Prostate gland (tissue), 2 donors: ENCODE data around the genes CIB2 and MINAR1.

GRCh38 chr15:78034177-78035398 lies 42.9 kb downstream of the TBC1D2B start:
- PRO-cap, result no peak
- RAMPAGE, long total RNA, 2 experiments, result no peak in any of the 2 experiments

DNA sequence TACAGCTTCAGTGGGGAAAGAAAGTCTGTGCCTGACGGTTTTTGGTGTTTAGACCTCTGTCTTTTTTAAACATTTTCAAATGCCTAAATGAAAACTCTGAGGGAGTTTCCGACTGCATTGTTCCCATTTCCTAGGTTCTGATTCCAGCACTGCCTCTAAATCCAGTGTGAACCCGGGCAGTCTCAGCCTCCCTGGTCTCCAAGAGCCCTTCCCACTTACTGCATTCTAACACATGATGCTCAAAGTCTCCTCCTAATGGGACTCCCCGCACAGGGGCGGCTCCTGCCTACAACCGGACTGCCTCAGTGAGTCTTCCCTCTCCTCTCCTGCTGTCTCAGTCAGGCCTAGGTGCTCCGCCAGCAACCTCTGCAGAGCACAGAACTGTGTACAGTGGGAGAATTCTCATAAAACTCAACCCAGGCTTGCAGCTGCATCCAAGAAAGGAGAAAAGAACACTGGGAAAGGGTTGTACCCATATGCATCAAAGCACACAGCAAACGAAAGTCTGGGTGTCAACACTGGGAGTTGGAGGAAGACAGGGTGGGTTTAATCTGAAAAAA lies 28.9 kb downstream of the TBC1D2B start:
- PRO-cap, result no peak
- RAMPAGE, long total RNA, 2 experiments, result no peak in any of the 2 experiments

DNA sequence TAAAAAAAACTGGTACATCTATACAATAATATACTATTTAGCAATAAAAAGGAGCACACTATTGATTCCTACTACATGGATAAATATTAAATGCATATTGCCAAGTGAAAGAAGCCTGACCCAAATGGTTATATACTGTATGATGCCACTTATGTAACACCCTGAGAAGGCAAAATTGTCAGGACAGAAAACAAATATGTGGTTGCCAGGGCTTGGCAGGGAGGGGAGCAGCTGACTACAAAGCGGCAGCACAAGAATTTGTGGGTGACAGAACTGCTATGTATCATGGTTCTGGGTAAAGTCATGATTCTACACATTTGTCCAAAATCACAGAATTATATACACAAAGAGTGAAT lies 22.6 kb downstream of the TBC1D2B start:
- PRO-cap, result no peak
- RAMPAGE, long total RNA, 2 experiments, result no peak in any of the 2 experiments

- PRO-cap, result no peak
- RAMPAGE, long total RNA, 2 experiments, result no peak in any of the 2 experiments
Observed at GRCh38 chr15:78067117-78067911, 10.2 kb downstream of the TBC1D2B start.

- PRO-cap, result bidirectional peak, plus-strand start at chr15:78131491, minus-strand start at chr15:78131391; unidirectional peak, plus-strand start at chr15:78131491; unidirectional peak, plus-strand start at chr15:78131621
- RAMPAGE, long total RNA, 2 experiments, result no peak in any of the 2 experiments
Observed at GRCh38 chr15:78130834-78132147, at the start of gene CIB2. Gene CIB2 (minus strand): TSS chr15:78131445.

GRCh38 chr15:78454728-78455427 lies 16.9 kb downstream of the IREB2 start:
- PRO-cap, result no peak
- RAMPAGE, long total RNA, 2 experiments, result no peak in any of the 2 experiments

GRCh38 chr15:78541182-78541479 lies 887 bp downstream of the PSMA4 start:
- PRO-cap, result no peak
- RAMPAGE, long total RNA, 2 experiments, result no peak in any of the 2 experiments

GRCh38 chr15:78720100-78720619 lies 79.2 kb upstream of the CHRNB4 start:
- PRO-cap, result no peak
- RAMPAGE, long total RNA, 2 experiments, result no peak in any of the 2 experiments

DNA sequence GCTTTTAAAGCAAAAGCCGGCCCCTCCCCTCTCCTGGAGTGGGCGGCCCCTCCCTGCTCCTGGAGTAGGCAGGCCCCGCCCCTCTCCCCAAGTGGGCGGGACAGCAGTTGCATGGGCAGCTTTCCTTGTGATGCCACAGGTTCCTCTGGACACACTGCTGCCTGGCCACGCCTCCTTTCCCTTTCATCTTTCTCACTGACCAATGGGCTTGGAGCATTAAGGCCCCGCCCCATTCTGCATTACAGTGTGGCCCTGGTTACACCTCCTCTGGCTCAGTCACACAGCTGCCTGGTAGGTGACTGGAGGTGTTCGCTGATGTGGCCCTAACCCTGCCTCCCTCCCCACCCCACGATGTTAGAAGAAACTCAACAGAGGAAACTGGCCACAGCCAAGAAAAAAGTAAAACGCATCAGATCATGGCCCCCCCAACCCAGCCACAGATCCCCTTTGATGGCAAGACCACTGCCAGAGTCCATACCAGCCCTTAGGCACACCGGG lies 84.4 kb downstream of the ADAMTS7 start:
- PRO-cap, result no peak
- RAMPAGE, long total RNA, 2 experiments, result no peak in any of the 2 experiments

GRCh38 chr15:78754969-78755437 lies 56.3 kb downstream of the ADAMTS7 start:
- PRO-cap, result no peak
- RAMPAGE, long total RNA, 2 experiments, result no peak in any of the 2 experiments

DNA sequence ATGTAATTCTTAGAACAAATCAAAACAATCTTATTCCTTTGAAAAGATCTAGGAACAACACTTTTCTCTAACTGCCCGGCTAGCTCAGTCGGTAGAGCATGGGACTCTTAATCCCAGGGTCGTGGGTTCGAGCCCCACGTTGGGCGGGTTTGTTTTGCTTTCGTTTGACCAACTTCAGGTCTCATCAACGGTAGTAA lies 12.3 kb upstream of the MORF4L1 start:
- PRO-cap, result no peak
- RAMPAGE, long total RNA, 2 experiments, result no peak in any of the 2 experiments

- PRO-cap, result no peak
- RAMPAGE, long total RNA, 2 experiments, result no peak in any of the 2 experiments
Observed at GRCh38 chr15:78900391-78901033, 27.8 kb downstream of the MORF4L1 start.

DNA sequence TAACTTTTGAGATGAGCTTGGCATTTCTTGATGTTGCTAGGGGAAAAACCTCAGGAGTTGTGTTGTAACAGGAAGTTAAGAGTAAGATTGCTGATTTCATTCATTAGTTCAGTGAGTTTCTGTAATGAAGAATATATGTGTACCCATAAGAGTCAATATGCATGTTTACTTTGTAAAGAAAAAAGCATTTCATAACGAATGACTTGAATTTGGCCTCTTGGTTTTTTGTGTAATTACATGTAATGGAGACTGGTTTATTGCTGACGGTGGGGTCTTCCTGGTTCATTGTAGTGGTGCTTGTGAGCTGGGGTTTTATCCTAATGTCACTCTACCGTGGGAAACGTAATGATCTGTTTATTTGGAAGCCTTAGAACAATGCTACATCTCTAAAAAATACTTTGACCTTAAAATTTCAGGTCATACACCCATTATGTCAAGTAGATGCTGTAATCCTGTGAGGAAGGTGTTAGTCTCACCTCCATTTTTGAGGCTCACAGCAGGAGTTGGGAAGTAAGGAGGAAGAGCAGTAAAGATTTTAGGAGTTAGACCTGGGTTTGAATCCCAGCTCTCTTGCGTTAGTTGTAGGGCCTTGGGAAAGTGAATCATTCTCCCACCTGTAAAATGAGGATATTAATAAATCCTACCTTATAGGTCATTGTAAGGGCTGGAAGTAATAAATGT lies 32.3 kb downstream of the CTSH start:
- PRO-cap, result no peak
- RAMPAGE, long total RNA, 2 experiments, result no peak in any of the 2 experiments

DNA sequence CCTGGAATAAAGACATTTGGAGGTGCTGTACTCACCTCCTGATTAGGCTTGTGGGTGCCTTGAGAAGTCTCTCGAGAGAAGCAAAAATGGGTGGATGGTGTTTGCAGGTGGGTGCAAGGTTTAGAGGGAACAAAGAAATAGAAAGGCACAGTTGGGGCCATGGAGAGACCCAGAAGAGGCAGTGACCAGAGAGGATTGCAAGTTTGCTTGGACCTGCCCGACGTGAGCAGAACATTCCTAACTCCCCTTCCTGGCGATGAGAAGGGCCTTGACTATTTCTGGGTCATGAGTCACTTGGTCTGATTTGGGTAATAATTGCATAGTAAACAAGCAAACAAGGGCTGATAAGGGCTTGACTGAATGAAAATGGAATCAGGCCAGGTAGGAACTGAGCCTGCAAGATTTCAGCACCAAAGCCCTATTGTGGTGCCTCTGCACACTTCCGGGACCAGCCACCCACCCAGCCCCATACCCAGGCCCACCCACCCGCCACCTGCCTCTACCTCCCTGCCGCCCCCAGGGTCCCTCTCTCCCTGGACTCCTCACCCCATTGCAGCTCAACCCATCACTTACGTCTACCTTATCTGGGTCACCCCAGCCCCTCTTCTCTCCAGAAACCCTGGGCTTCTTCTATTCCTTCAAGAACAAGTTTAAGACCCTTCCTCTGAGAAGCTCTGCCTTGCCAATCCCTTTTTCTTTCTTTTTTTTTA lies 7.1 kb upstream of the CTSH start:
- PRO-cap, result no peak
- RAMPAGE, long total RNA, 2 experiments, result no peak in any of the 2 experiments

GRCh38 chr15:78985876-78986331 lies 41.1 kb upstream of the CTSH start:
- PRO-cap, result no peak
- RAMPAGE, long total RNA, 2 experiments, result no peak in any of the 2 experiments

DNA sequence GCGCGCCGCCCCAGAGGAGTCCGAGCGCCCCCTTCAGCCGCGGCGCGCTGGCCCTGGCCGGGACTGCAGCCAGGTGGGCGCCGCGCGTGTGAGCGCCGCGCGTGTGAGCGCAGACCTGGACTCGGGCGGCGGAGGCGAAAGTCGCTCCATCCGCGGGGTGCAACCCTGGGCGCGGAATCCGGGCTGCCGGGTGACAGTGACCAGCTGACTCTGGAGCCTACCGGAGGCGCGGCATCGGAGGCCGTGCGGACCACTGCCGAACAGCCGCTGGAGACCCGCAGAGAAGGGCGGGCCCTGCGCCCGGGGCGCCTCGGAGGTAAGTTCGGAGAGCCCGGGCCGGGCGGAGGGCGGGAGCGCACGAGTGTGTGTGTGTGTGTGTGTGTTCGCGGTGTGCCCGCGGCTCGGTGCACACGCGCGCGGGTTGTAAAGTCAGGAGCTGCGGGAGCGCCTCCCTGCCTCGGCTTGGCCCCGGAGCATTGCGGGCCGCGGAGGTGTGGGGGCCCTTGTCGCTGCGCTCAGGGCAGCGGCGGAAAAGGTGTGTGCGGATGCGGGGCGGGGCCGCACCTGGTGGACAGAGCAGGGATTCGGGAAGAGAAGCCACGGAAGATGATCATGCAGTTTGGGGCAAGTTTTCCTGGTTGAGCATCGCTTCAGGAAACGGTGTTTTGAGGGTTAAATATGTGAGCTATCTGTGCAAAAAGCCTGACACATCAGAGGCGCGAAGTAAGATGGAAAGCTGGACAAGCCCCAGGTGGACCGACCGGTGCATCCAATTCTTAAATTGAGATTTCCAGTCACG lies at the start of gene MINAR1:
TSS of gene MINAR1 (plus strand) at position 112 of the 799 bp plus-strand sequence.
- PRO-cap, result no peak
- RAMPAGE, long total RNA, 2 experiments, result no peak in any of the 2 experiments

GRCh38 chr15:79989498-79990189 lies 18.6 kb upstream of the BCL2A1 start:
- PRO-cap, result no peak
- RAMPAGE, long total RNA, 2 experiments, result no peak in any of the 2 experiments

DNA sequence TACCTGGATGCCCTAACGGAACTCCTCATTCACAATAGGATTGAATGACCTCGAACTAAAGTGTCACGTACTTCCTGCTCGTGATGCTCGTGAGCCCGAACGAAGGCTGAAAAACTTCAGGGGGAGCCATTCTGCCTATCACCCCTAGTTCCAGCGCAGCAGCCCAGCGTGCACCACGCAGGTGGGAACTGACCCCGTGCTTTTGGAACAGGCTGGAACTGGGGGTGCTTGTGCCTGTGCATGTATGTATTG lies 745 bp upstream of the ZFAND6 start:
- PRO-cap, result no peak
- RAMPAGE, long total RNA, 2 experiments, result no peak in any of the 2 experiments

- PRO-cap, result bidirectional peak, plus-strand start at chr15:80072568, minus-strand start at chr15:80072429
- RAMPAGE, long total RNA, 2 experiments, result no peak in any of the 2 experiments
Observed at GRCh38 chr15:80072103-80073186, 13.0 kb downstream of the ZFAND6 start.

DNA sequence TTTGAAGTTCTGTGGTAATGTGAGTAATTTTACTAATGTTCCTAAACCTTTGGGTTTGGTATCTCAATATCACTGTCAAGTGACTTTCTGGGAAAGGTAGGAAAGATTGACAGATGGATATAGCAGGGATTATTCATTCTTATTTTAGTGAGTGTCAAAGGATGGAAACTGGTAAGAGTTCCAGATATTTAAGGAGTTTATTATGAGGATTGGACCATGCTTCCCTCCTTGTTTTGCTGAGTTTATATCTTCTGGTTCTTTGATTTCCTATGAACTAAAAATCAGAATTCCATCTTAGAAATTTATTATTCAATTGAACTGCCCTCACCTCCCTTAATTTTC lies 23.0 kb downstream of the ZFAND6 start:
- PRO-cap, result no peak
- RAMPAGE, long total RNA, 2 experiments, result no peak in any of the 2 experiments